ENCODE measurements around a stretch of chr2.

GRCh38 chr2:233365833-233366759 is 11.8 kb downstream of the DGKD start:
- PRO-cap, result no peak
- RRBS, result no CpG with 5 or more reads among the region's 8 CpGs

DNA sequence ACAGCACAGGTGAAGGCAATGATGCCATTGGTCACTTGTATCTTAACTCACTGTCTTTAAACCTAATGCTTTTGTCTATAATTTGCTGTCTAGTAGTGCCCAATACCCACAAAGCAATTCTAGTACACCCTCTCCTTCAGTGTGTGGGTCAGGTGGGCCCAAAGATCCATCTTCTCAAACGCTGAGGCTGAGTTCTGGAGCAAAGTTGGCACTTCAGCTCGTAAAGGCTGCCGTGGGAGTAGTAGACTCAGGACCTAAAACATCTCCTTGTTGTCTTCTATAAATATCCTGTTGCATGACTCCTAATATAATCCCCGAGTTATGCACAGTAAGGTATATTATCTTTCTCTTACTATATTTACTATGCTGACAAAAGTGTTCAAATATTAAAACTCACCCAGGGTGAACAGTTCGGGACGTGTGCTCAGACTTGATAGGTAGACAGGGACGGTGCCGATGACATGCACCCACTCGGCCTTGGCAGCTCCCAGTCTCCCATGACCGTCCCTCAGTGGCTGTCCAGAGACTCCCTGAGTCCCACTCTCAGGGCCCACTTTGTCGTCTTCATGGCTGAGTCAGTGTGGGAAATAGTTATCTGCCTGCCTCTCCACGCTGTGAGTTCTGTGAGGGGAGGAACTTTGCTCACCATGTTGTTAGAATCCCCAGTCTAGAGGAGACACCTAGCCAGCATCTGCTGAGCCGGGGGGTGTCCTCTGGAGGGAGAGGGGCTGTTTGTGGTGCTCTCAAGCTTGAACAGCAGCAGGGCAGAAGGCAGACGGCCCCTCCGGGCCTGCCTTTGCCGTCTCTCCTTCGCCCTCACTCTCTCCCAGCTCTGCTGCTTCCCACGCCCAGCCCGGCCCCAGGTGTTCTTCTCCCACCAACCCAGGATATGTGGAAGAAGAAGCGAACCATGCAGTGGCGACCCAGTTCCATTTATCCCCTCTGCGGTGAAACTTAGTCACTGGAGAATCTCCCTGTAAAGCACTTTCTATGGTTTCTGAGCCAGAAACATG is 75.0 kb downstream of the DGKD start:
- PRO-cap, result no peak
- RRBS, result 89% methylated on average over 7 of the region's 22 CpGs

DNA sequence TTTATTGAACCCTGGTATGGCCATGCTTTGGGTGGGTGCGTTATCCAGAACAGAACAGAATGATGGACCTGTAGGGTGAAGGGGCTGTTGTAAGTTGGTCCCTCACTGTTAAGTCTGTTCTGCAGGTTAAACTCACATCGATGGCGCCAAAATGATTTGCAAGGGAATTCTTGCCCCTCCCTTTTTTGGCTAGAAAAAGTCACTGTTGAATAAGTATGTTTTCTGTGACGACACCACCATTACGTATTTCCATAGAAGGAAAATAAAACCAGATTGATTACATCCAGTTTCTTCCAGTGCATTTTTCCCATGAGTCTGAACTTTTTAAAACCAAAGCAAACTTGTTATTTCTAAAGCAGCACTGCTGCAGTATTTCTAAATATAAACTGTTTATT is 91.9 kb downstream of the USP40 start:
- PRO-cap, result no peak
- RRBS, result no CpG with 5 or more reads among the region's 5 CpGs

DNA sequence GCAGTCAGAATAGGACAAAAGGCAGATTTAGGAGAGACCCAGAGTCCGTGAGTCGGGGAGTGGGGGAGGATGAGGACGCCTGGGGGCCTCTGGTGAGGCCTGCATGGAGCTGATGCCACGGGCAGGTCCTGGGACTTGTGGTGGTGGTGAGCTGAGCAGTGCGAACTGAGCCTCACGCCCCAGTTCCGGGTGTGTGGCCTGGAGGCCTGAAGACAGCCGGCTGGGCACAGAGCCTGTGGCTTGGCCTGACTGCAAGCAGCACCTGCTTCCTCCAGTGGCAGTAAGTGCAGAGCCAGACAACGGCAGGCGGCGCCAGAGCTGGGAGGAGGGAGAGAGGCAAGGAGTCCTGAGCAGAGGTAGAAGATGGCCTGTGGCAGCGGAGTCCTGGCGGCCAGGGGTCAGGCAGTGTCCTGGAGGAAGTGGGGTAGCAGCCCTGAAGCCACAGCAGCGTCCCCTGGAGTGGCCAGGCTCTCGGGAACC is 86.2 kb downstream of the USP40 start:
- PRO-cap, result no peak
- RRBS, result no CpG with 5 or more reads among the region's 15 CpGs

DNA sequence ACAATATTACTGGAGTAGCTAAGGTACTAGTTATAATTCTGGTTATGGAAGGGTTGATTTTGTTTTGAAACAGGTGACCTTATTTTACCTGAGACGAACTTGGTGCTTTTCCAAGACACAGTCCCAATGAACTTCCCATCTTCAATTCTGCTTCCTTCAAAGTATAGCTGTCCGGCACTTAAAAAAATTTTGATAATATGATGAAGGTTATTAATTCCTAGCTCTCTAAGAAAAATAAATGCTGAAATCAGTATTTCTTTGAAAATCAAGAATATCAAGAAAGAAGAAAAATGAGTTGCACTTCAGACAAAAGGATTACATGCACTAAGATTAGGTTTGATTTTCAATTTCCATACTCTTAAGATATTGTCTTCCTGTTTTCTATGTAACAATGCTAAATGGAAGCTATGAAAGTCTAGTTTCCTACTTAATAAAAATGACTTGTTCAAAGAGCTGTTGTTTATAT is 54.9 kb downstream of the USP40 start:
- PRO-cap, result no peak
- RRBS, result no CpG with 5 or more reads among the region's 2 CpGs

GRCh38 chr2:233523125-233523915 is 43.3 kb downstream of the USP40 start:
- PRO-cap, result no peak
- RRBS, result no CpG with 5 or more reads among the region's 7 CpGs

- PRO-cap, result no peak
- RRBS, result no CpG with 5 or more reads among the region's 8 CpGs
Observed at GRCh38 chr2:233736872-233737381, 8.1 kb downstream of the UGT1A3 start.

DNA sequence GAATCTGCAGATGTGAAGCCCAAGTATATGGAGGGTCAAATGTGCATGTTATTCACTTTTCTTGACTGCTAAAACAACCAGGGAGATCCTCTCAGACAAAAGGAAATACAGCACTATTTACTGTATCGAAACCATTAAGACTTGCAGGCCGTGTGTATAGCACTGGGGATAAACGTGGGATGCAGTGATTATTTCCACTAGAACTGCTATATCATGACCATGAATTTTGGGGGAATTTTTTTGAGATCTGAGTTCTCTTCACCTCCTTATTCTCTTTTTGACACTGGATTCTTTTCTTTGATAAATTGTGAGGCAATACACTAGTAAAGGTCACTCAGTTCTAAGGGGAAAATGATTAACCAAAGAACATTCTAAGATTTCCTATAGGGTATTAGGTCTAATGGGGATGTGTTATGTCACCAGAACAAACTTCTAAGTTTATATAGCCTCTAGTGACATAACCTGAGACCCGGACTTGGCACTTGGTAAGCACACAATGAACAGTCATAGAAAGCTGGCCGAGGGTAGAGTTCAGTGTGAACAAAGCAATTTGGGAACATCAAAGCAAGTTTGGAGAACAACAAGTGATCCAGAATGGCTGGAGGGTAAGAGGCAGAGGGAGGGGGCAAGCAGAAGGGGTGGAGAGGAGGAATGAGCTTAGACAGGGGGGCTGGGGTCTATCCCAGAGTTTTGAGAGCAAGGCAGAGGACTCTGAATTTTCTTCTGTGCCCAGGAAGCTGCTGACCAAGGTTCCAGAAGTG is 14.8 kb upstream of the UGT1A1 start:
- PRO-cap, result no peak
- RRBS, result no CpG with 5 or more reads among the region's 5 CpGs

GRCh38 chr2:233979690-233980391 is 62.7 kb downstream of the TRPM8 start:
- PRO-cap, result no peak
- RRBS, result no CpG with 5 or more reads among the region's 8 CpGs

- PRO-cap, result no peak
- RRBS, result no CpG with 5 or more reads among the region's 1 CpG
Observed at GRCh38 chr2:234051685-234052184, 1.2 kb downstream of the SPP2 start.

GRCh38 chr2:234211827-234212152 is 161.3 kb downstream of the SPP2 start:
- PRO-cap, result no peak
- RRBS, result no CpG with 5 or more reads among the region's 4 CpGs

- PRO-cap, result no peak
- RRBS, result no CpG with 5 or more reads among the region's 3 CpGs
Observed at GRCh38 chr2:234307639-234307984, 189.3 kb downstream of the ARL4C start.

GRCh38 chr2:234323112-234323608 is 173.7 kb downstream of the ARL4C start:
- PRO-cap, result no peak
- RRBS, result no CpG with 5 or more reads among the region's 1 CpG

- PRO-cap, result no peak
- RRBS, result no CpG with 5 or more reads among the region's 3 CpGs
Observed at GRCh38 chr2:234369006-234369426, 127.9 kb downstream of the ARL4C start.

GRCh38 chr2:234444580-234445488 is 52.0 kb downstream of the ARL4C start:
- PRO-cap, result no peak
- RRBS, result 0% methylated on average over 1 of the region's 15 CpGs

GRCh38 chr2:234462009-234462288 is 34.9 kb downstream of the ARL4C start:
- PRO-cap, result no peak
- RRBS, result no CpG with 5 or more reads among the region's 5 CpGs

DNA sequence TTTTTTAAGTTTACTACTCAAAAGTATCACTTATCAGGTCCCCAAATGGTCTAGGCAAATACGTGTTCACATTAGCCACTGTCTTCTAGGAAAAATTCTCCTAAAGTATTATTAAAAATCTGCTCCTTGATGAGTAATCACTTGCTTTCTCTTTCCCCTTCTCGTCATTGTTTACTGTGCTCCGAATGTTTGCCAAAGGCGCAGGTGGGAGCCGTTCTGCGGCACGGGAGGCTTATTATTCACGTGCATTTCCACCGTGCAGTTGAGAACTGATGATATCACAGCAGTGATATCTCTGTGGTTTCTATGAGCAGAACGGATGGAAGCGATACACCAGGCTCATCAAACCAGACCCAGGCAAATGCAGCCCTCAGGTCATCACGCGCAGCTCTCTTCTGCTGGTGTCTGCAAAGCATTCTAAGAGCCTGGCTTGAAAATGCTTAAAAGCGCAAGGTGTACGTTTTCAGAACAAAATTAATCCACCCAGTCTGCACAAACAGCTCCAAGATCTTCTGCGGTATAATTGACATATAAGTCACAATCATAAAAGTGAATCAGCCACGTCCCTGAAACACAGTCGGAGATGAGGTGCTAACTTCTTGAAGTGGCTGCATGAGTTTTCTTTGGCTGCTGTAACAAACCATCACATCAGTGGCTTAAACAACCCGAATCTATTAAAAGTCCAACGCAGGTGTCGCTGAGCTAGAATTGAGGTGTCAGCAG is 32.8 kb downstream of the ARL4C start:
- PRO-cap, result no peak
- RRBS, result no CpG with 5 or more reads among the region's 21 CpGs

DNA sequence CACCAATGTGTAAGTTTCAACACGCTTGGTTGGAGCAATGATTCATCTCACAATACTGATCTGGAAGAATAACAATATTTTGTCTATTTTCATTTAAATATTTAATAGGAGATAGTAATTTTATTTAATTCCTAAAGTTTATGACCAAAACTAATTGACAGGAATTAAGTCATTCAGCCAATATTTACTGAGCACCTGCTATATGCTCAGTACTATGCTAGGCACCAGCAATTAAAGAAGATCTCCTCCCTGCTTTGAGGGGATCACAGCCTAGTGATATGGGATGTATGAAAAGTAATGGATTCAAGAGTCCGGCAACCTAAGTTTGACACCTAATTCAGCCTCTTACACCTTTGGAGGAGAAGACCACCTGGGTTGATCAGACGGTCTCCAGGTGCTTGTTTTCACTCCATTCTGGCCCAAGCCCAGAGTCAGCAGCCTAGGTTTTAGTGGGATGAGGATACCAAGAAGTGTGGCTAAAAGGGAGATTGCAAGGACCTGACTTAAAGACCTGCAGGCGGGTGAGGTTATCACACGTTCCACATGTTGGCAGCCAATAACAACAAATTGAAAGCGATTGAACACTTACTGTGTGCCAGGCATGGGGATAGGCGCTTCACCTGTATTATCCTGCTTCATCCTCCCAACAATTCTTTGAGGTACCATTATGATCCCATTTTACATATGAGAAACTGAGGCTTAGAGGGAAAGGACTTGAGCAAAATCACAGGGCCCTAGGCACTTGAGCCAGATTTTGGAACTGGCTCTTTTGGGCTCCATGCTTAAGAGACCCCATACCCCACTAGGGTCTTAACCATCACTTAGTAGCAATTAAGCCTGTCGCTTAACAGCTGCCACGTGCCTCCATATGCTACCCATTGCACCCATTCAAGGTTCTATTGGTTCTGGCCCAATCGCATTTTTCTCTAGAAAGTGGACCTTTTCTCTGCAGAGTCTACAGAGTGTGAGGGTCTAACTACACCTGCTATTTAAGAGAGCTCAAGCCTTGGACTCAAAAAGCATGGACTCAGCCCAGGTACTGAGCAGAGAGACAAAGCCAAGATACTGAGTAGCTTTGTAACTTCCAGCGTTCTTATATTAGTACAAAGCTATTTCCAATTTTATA is 5.0 kb downstream of the ARL4C start:
- PRO-cap, result no peak
- RRBS, result no CpG with 5 or more reads among the region's 11 CpGs

DNA sequence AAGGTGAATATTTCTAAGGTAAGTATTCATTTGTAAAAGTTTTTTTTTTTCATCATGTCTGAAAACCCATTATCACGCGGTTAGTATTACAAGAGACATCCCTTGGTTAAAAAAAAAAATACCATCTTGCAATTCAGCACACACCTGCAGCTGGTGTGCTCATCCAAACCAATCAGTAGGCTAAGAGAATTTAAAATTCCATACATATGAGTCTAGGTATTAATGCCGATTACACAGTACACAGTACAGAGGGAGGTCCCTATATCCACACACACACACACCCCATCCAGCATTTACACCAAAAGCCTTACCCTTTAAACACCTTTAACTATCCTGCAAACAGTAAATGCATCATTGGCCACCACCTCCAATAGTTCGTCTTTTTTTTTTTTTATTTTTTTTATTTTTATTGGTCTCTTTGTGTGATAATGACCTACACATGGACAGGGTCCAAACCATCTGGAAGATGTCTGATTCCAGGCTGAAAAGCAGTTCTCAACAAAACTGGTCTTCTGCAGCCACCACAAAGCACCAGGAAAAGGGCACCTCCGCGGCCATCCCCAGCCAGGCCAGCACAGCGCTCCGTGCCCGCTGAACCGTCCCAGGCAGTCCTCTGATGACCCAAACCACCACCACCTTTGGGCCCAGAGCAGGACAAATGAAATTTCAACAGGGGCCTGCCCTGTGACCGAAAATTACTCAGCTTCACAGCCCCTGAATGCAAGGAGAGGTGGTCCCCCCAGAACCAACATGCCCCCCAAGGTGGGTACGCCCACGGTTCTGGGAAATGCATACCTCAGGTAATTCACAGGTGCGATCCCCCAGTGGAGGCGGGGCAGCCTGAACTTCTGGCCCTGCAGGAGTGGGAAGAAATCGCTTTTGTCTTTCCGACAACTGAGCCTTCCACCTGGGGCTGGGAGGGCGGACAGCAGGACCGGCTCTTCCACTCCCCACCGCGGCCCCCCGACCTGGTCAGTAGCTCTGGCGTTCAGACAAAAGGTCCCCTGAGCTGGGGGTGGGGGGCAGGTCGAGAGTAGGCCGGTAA is 1.8 kb downstream of the ARL4C start:
- PRO-cap, result no peak
- RRBS, result 3% methylated on average over 6 of the region's 25 CpGs

- PRO-cap, result bidirectional peak, plus-strand start at chr2:234496113, minus-strand start at chr2:234496024; unidirectional peak, minus-strand start at chr2:234496173
- RRBS, result 3% methylated on average over 12 of the region's 34 CpGs
Observed at GRCh38 chr2:234495805-234496240, 1.1 kb downstream of the ARL4C start.